Pulmonary artery (tissue), 1 donor: ENCODE results near the gene LGALSL.

DNA sequence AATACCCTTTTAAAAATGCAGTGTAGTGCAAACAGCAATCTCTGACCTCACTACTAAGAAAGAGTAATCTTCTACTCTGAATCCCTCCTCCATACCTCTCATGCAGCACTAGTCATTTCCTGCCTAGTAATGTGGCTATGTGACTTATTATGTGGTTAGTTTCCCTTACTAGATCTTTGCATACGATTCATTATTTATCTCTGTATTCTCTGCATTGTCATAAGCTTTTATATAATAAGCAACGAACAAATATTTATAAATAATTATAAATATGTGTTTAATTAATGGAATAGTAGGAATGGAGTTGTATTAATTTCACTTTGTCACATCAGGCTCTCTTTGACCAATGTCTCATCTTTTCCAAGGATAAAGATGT lies 17.2 kb upstream of the VPS54 start:
- PRO-cap = no peak

DNA sequence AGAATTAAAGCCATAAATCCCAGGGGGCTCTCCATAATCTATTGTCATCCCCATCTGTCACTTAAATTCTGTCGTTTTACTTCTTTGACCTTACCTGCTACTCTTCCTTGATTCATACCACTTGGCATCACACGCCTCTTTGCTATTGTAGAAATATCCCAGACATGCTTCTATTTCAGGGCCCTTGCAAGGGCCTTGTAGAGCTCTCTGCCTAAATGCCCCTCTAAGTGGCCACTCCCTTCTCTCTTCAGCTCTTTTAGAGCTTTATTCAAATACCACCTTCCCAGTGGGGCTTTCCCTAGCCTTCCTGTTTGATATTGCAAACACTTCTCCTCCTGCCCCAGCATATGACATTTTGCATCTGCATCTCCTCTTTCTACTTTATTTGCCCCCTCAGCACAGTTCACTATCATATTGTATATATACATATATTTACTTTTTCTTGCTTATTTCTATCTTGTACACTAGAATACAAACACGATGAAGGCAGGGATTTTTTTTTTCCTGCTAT lies 54.0 kb downstream of the PELI1 start:
- PRO-cap = no peak

- PRO-cap = no peak
Observed at GRCh38 chr2:64105493-64106535, 38.4 kb downstream of the PELI1 start.

GRCh38 chr2:64143236-64143312 lies 1.1 kb downstream of the PELI1 start:
- PRO-cap = no peak

- PRO-cap = no peak
Observed at GRCh38 chr2:64260551-64261227, 116.5 kb upstream of the PELI1 start.

GRCh38 chr2:64273456-64274626 lies 129.6 kb upstream of the PELI1 start:
- PRO-cap = no peak

DNA sequence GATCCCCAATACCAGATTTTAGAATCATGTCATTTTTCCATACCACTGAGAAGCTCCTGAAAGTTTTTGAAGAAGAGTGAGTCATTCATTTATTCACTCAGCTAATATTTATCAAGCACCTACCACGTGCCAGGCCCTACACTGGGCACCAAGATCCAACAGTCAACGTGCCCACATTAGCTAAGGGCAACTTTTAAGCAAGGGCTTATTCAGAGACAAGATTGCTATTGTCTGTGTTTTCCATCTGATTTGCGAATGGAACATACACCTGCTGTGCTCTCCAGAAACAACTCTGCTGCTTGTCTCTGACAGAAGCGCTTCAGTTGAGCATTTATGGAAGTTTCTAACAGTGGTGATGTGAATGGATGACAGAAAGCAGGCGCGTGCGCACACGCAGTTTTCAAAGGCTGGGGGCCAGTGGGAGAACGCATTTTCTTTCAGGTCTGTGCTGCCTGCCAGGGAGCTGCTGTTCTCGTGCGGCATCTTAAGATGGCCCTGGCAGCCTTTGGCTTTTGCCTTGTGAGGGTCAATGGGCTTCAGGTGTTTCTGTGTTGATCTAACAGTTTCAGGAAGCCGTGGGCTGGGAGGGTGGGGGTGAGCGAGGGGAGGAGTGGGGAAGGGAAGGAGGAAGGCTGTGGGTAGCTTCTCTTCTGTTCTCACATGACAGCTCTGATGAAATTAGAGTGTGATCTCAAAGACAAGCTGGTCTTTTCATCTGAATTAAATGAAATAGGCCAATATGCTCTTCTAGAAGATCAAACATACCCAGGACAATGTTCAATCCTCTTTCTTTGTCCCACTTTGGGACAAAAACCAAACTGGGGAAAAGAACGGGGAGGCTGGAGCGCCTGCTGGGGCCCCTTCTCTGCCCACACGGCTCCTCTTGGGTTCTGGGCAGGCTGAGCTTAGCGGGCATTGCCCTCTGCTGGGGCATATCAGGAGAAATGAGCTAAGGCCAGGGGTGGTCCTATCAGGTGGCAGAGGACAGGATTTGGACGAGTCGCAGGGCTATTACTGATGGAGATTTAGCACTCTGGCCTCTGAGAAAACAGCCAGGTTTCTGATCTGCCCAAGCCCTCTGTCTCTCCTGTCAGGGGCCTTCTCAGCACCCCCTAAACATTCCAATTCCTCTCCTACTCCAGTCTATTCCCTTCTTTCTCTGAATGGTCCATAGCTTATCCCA lies 126.4 kb upstream of the LGALSL start:
- PRO-cap = unidirectional peak, plus-strand start at position 403 of the sequence; unidirectional peak, plus-strand start at position 440 of the sequence

DNA sequence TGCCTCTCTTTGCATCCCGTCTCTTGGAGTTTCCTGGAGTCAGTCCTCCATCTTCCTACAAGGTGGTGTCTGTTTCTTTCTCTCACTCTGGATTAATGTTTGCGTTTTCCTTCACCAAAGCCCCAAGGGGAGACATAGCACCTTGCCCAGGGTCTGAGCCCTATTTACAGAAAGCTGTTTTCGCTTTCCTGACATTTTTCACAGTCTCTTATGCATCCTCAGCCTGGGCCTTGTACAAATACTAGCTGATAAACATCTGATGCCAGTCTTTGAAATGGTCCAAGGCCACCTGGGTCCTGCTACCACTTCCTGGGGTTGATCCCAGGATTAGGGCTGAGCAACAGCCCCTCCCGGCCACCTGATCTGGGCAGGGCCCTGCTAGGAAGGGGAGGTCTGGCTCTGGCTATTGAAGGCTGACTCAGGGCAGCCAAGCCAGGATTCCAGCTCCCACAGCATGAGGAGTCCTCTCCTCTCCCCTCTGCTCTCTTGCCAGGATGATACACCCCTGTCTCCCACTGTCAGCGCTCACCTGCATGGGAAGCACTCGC lies 53.3 kb upstream of the LGALSL start:
- PRO-cap = no peak

DNA sequence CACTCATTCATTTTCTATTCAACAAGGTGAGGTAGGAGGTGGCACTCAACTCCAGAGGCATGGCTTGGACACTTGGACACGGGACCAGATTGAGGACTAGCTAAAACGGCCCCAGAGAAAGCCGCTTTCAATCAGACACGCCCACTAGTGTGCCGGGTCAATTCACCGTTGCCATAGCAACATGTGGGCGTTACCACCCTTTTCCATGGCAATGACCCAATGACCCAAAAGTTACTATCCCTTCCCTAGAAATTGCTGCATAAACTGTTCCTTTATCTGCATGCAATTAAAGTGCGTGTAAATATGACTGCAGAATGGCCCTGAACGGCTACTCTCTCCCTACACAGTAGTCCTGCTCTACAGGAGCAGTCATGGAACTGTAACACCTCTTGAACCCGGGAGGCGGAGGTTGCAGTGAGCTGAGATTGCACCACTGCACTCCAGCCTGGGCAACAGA lies 49.1 kb upstream of the LGALSL start:
- PRO-cap = no peak

GRCh38 chr2:64453830-64454783 lies at the start of gene LGALSL:
TSS of gene LGALSL (plus strand) at chr2:64454162.
- PRO-cap = bidirectional peak, plus-strand start at chr2:64454197, minus-strand start at chr2:64453887; bidirectional peak, plus-strand start at chr2:64454481, minus-strand start at chr2:64454344; bidirectional peak, plus-strand start at chr2:64454649, minus-strand start at chr2:64454643

DNA sequence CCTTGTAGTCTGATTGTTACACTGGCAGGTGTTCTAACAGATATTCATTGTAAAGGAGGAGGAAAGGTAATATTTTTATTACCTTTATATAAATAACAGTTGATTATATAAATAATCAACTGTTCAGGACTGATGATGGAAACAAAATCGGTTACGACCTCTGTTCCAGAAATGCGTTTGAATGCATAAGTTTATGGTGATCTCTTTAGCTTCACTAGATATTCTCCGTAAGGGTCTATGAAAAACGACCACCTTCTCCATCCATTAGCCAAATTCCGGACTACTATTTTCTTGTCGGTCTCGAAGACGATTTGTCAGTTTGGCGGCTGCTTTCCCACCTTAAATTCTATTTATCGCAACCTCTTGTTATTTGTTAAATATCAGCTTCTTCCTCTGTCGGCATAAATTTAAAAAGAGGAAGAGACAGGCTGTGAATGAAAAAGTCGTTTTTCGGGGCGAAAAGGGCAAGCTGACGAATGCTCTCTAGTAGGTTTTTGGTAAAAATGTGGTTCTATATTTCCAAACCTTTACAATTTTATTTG lies 610 bp upstream of the AFTPH start:
- PRO-cap = no peak

DNA sequence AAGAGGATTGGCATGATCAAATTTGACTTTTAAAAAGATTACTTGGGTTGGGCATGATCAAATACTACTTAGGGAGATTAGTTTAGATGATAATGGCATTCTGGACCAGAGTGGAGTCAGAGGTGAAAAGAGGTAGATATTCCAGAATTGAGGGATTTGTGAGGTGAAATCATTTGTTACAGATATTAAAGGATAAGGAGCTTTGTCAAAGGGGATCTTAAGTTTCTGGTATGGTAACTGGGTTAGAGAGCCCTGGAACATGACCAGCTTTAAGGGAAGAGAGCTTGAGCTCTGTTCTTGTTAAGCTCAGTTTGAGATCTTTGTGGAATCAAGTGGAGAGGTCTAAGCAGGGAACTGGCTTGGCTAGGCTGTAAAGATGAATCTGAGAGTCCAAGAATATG lies 8.2 kb downstream of the AFTPH start:
- PRO-cap = no peak

DNA sequence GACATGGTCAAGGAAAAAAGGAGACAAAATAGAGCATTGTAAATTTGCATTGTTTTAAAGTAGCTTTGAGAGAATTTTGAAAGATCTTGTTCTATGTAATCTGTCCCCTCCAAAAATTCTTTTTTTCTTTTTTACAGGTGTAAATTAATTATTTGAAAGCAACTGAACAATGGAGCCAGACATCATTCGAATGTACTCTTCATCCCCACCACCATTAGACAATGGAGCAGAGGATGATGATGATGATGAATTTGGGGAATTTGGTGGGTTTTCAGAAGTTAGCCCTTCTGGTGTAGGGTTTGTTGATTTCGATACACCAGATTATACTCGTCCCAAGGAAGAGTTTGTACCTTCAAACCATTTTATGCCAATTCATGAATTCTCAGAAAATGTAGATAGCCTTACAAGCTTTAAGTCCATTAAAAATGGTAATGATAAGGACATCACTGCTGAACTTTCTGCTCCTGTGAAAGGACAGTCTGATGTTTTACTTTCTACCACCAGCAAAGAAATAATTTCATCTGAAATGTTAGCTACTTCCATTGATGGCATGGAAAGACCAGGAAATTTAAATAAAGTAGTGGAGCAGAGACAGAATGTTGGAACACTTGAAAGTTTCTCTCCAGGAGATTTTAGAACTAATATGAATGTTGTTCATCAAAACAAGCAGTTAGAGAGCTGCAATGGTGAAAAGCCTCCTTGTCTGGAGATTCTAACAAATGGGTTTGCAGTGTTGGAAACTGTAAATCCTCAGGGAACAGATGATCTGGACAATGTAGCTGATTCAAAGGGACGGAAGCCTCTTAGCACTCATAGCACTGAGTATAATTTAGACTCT lies 27.4 kb downstream of the AFTPH start:
- PRO-cap = no peak

GRCh38 chr2:64865545-64866341 lies 123.5 kb upstream of the SLC1A4 start:
- PRO-cap = unidirectional peak, minus-strand start at chr2:64865666

DNA sequence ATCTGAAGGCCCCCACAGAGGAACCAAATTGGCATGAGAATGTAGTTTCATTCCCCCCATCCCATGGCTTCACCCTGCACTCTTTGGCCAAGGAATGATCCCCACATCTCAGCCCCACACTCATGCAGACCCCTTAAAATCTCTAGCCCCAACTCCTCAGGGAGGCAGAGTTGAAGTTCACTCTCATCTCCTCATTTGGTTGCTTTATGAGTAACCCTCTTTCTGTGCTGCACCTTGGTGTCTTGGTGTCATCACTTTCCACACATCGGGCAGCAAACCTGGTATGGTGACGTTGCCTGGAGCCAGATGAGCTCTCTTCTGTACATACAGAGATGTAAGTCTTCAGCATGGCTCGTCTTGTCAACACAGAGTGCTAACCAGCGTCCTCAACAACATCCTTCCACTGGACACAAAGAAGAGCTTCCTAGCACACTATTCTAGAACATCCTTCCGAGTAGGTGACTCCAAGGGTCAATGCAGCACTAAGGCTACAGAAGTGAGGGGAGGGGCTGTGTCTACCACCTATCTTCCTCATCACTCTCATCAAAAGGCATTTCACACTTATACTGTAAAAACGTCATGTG lies 108.3 kb upstream of the SLC1A4 start:
- PRO-cap = no peak

- PRO-cap = no peak
Observed at GRCh38 chr2:64932174-64932880, 56.9 kb upstream of the SLC1A4 start.

GRCh38 chr2:65022001-65022502 lies 32.9 kb downstream of the SLC1A4 start:
- PRO-cap = no peak

GRCh38 chr2:65057401-65057898 lies 1.2 kb downstream of the CEP68 start:
- PRO-cap = unidirectional peak, minus-strand start at chr2:65057537

DNA sequence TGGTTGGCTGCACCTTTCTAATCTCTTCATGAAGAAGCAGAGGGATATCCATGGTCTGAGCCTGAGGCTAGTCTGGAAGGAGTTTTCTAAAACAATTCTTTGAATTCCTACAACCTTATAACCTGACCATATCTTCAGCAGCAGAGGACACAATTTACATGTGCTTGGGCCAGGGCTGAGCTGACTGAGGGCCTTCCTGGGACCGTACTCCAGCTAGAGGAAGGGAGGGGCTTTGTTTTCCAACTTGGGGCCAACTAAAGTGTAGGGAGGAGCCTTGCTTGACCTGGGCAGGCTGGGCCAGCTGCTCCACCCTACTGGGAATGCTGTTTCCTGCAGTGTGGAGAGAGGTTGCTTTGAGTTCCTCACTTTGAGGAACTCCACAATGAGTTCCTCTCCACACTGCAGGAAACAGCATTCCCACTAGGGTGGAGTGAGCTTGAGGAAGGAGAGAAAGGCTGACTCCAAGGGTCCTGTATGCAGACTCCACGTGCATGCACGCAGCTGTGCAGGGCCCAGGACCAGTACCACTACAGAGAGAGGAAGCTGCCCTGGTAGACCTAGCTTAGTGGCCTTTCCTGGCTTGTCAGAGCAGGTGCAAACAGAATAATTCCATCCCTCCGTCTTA lies 19.6 kb downstream of the CEP68 start:
- PRO-cap = no peak

- PRO-cap = no peak
Observed at GRCh38 chr2:65130988-65131347, 1.1 kb upstream of the RAB1A start.